Subcutaneous adipose tissue (tissue), 3 donors: ENCODE measurements around a stretch of chr22.

DNA sequence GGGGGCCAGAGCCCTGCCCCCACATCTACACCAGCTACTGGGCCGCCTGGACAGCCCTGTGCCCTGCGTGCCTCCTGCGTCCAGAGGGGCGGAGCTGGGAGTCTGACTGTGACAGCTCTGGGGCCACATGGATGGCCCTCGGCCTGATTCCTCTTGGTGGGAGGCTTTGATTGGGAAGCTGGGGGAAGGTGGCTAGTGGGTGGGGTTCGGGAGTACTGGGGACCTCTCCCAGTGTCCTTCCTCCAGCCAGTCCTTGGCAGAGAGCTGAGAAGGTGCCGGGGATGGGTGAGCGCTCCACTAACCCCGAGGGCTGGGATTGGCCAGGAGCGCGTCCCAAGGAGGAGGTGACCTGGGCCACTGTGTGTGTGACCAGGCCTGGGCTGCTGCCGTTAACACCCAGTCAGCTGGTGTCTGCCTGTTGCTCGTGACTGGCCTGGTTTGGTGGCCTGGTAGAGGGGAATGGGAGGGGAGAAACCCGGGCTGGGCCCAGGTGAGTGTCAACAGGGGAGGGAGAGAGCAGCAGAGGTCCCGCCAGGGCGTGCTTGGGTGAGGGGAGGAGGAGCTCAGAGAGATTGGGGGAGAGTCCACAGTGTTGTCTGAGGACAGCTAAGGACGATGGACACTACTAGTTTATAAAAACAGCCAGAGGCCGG, 29.9 kb upstream of the GRAMD4 start:
- PRO-cap: no peak
- RAMPAGE, long total RNA, 3 experiments: no peak in any of the 3 experiments

DNA sequence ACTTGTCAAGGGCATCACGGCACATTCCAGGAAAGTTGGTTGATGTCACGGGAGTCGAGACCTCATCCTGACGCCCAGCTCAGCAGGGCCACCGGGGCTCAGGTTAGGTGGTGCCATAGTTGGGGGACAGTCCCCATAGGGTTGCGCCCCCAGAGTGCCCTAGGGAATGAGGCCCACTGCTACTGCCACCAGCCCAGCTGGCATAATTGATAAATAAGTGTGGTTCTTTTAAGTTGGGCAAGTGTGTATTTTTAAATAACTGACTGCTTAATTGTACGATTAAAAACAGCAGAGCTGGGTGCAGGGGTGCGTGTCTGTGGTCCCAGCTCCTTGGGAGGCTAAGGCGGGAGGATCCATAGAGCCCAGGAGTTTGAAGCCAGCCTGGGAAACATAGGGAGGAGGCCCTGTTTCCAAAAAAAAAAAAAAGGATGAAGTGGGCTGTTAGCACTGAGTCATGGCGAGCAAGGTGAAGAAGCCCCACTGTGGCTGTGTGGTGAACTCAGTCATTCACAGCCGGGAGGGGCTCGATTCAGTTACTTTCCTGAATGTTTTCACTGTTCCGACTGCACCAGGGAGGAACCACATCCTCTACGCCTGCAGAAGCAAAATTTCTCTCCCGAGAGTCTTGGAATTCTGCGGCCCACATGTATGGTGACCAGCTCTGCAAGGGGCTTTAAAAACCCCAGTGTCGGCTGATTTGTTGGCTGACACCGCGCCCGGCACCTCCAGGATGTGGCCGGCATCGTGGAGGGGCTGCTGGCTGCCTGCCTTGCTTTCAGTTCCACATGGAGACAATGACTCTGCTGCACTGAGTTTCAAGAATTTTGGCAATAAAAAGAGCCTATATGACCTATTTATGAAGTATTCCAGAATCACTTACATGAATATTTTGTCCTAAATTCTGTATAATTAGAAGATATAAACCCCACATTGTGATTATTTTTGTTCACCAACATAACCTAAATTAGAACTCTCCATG, 27.9 kb upstream of the GRAMD4 start:
- PRO-cap: no peak
- RAMPAGE, long total RNA, 3 experiments: no peak in any of the 3 experiments

GRCh38 chr22:46646874-46647292, 26.7 kb downstream of the GRAMD4 start:
- PRO-cap: no peak
- RAMPAGE, long total RNA, 3 experiments: no peak in any of the 3 experiments

- PRO-cap: no peak
- RAMPAGE, long total RNA, 3 experiments: no peak in any of the 3 experiments
These were observed 33.6 kb downstream of the GRAMD4 start for GRCh38 chr22:46653732-46654234.

DNA sequence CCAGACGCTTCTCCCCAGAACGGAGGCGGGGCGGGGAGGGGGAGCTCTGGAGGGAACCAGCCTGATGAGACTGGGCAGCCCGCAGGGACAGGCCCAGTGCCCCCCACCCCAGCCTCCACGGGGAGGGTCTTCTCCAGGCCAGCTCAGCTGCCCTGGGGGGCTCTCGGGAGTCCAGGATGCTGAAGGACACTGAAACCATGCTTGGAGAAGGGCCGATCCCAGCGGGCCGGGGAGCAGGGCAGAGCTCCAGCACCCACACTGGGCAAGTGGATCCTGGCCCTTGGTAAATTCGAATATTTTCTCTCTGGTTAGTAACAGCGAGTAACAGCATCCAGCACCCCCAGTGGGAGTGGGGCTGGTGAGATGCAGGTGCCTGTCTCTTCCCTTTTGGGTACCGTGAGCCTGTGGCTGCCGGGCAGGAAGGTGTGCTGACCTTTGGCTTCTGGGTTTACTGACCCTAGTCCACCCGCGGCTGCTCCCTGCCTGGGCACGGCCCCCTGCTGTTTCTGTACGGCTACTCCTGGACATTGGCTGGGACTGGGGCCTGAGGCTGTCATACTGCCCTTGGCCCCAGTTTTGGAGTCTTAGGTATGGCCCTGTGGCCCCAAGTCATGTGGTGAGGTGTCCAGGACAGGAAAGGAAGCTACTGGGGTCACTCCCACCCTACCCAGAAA, 35.9 kb downstream of the GRAMD4 start:
- PRO-cap: no peak
- RAMPAGE, long total RNA, 3 experiments: no peak in any of the 3 experiments

DNA sequence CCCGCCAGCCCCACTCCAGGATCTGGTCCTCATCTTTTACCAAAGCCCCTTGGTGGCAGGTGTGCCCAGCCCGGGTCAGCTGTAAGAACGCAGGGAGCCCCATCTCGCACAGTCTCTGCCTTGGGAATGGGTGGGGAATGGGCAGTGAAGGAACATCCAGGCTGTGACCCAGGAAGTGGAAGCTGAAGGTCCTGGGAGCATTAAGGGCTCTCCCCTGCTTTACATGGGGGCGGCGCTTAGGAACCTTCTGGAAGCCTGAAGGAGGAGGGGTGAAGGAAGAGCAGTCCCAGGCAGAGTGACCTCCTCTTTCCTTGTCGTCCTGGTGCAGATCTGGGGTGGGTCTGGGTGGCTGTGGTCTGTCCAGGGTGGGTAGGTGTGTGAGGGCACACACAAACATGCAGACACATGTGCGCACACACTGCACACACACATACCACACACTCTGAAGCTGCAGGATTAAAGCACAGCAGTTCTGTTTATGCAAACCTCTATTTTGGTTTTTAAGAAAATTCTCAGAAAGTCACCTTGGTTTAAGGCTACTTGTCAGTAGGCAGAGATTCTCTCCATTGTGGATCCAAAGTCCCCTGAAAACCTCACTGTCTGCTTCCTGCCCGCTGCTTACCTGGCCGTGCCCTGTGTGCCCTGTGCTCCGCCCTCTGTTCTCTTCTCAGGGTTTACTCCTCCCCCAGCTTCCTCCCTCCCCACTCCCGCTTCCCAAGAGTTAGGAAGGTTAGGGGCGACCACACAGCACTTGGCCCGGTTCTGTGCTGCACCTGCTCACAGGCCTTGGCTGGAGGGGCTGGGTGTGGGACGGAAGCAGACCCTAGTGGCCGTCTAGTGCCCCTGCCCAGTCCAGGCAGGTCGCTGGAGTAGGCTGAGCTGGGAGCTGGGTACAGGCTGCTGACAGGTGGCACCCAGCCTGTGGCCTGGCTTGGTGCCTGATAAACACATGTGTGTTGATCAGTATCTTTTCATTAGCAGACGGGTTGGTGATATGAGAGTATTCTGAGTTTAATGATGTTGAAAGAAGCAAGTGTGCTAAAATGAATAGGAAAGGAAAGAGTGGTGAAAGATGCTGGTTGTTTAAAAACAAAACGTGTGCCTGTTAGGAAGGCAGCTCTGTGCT, 40.3 kb downstream of the GRAMD4 start:
- PRO-cap: no peak
- RAMPAGE, long total RNA, 3 experiments: no peak in any of the 3 experiments

DNA sequence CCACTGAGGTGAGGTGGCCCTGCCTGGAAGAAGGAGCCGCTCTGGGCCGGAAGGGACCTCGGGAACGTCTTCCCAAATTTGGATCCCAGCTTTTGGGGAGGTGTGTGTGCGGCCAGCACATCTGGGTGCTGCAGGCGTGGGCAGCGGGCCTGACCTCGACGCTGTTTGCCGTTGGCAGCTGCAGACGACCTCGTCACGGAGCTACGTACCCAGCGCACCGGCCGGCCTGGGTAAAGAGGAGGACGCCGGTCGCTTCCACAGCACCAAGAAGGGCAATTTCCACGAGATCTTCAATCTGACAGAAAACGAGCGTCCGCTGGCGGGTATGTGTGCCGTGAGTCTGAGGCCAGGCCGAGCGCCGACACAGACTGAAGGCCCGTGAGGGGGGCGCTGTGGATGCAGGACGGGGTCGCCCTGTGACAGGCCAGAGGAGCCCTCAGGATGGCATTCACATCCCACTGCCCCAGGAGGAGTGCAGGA, 53.3 kb downstream of the GRAMD4 start:
- PRO-cap: no peak
- RAMPAGE, long total RNA, 3 experiments: no peak in any of the 3 experiments

- PRO-cap: no peak
- RAMPAGE, long total RNA, 3 experiments: no peak in any of the 3 experiments
These were observed 55.8 kb downstream of the CERK start for GRCh38 chr22:46682156-46682736.

GRCh38 chr22:46691576-46692052, 46.4 kb downstream of the CERK start:
- PRO-cap: no peak
- RAMPAGE, long total RNA, 3 experiments: no peak in any of the 3 experiments

DNA sequence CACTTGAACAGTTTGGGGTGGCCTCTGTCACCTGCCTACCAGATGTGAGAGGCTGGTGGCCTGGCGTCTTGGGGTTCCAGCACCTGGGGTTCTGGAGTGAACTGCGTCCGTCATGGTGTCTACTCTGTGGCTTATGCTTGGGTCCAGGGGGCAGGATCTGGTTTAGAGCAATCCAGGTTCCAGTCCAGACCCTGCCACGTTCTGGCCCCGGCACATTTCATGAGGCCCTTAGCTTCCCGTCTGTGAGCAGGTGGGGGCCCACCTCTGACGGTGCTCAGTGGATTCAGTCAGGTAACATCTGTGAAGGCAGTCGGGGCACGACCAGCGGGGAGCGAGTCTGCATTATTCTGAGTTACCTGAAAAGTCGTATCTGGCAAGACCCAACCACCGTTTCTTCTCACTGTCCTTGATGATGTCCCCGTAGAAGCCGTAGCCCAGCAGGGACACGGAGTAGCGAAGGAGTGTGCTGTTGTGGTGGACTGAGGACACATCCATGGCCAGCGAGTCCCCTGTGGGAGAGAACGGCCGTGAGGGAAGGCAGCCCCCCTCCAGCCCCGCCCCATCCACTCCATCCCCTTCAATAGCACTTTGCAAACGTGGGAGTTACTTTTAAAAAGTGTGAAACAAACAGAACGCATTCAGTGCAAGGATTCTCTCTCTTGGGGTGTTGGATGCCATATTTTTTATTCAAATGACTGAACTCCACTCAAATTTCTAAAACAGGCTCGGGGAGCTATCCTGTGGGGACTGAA, 38.9 kb downstream of the CERK start:
- PRO-cap: no peak
- RAMPAGE, long total RNA, 3 experiments: no peak in any of the 3 experiments

DNA sequence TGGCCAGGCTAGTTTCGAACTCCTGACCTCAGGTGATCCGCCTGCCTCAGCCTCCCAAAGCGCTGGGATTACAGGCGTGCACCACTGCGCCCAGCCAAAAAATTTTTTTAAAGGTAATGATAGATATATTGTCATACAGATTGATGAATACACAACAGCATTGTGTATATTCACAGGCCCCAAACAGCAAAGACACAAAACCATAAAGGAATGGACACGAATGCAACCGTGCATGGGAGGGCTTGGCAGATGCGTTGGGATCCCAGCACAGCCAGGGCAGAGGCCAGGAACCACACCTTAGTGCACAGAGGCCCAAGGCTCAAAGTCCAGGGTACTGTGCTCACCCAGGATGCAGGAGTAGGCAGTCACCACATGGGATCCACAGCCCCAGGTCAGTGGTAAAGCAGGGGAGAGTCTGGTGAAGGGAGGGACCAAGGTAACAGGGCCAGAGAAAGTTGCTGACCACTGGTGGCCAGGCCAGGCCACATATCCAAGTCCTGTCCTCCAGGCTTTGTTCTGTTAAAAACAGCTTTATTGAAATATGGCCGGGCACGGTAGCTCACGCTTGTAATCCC, 6.4 kb upstream of the CERK start:
- PRO-cap: no peak
- RAMPAGE, long total RNA, 3 experiments: no peak in any of the 3 experiments

- PRO-cap: no peak
- RAMPAGE, long total RNA, 3 experiments: no peak in any of the 3 experiments
These were observed 8.3 kb downstream of the TBC1D22A start for GRCh38 chr22:46770552-46771253.

DNA sequence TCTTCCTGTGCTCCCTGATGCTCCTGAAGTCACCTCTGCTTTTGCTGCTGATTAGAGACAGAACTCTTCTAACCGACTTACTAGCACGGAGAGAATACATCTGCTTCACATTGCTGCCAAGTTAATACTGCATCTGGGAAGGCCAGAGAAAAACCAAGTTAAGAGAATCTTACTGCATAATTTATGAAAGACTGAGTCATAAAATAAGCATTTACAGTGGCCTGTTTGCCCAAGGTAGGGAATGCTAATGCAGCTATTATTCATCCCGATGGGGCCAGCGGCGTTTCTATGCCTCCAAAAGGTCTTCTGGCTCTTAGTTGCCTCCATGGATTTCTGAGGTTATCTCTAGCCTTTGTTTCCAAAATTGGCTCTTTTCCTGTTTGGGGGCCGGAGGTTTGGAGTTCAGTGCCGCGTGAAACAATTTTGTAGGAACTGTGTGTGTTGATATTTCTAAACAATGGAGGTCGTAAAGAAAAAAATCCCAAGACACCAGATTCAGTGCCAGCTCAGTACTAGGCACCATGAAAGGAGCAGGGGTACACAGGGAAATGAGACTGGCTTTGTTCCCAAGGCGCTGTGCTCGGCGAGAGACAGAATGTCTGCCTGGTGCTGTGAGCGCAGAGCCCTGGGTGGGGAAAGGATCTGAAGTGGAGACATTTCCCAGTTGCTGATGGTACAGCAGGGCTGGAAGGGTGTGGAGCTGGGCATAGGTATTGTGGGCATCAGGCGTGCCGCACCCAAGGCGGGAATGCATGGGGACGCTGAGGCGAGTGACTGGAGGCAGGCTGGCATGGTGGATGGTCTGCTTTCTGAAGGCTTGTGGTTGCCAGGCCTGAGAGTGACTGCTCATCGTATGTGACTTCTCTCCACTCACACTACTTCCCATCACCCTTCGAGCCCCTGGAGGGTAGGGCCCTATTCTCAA, 67.2 kb downstream of the TBC1D22A start:
- PRO-cap: no peak
- RAMPAGE, long total RNA, 3 experiments: no peak in any of the 3 experiments

GRCh38 chr22:46881292-46881710, 118.9 kb downstream of the TBC1D22A start:
- PRO-cap: no peak
- RAMPAGE, long total RNA, 3 experiments: no peak in any of the 3 experiments

DNA sequence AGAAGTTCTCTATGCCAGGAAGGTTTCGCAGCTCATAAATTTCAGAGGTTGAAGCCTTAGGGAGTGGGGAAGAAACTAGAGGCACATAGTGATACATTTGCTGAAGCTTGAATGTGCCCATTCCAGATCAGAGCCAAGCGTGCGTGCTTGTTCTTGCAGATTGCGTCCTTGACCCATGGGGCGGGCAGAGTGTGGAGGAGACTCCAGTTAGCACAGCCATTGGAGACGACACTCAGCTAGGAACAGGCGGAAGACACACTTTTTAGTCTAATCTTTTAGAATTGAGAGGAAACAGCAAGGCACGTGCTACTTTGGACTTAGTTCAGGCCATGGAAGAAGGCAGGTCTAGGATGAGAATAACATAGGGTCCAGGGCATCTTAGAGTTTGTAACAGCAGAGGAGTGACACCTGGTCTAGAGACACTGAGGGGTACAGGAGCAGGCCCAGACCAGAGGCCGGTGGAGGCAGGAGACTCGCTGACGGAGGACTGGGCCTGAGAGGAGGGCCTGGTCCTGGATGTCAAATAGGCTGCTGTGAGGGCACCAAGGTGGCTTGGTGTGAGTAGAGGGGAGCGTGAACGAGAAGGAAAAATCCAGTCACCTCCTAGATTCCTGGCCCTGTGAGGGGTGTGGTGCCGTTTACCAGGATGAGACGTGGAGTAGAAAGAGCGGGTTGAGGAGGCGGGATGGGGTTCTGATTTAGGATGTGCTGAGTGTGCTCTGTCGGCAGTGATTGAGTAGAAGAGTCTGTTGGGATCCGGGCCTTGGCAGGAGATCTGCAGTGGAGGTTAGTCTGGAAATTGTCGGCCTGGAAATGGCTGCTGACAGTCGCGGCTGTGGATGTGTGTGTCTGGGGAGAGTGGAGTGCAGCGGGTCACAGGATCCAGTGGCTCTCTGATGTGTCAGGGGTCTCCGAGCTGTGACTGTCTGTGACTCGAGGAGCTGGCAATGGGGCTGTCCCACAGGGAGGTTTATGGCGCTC, 154.7 kb downstream of the TBC1D22A start:
- PRO-cap: no peak
- RAMPAGE, long total RNA, 3 experiments: start-site peak on the plus strand in 1 of 3 experiments, centred at positions 217 to 445 of the sequence, 6 to 7 reads per replicate

GRCh38 chr22:46940456-46941081, 178.1 kb downstream of the TBC1D22A start:
- PRO-cap: no peak
- RAMPAGE, long total RNA, 3 experiments: no peak in any of the 3 experiments

DNA sequence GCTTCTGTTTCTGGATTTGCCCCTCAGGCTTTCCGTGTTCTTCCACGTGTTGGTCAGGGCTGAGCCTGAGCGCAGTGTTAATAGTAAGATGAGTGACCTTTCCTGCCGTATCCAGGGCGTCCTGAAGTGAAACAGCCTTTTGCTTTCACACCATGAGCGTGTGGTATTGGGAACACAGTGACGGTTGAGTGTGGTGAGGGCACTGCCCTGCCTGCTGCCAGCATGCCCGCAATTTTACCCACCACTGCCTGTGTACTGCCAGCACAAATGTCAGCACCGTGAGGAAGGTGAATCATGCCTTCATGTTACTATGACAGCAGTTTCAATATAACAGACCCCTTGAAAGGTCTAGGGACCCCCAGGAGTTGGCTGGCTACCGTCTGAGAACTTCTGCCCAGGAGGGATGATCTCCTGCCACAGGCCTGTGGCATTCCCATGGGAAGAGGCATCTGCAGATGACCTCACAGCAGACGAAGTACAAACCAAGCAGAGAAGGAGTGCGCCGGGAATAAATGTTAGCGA, 217.1 kb downstream of the TBC1D22A start:
- PRO-cap: no peak
- RAMPAGE, long total RNA, 3 experiments: no peak in any of the 3 experiments

DNA sequence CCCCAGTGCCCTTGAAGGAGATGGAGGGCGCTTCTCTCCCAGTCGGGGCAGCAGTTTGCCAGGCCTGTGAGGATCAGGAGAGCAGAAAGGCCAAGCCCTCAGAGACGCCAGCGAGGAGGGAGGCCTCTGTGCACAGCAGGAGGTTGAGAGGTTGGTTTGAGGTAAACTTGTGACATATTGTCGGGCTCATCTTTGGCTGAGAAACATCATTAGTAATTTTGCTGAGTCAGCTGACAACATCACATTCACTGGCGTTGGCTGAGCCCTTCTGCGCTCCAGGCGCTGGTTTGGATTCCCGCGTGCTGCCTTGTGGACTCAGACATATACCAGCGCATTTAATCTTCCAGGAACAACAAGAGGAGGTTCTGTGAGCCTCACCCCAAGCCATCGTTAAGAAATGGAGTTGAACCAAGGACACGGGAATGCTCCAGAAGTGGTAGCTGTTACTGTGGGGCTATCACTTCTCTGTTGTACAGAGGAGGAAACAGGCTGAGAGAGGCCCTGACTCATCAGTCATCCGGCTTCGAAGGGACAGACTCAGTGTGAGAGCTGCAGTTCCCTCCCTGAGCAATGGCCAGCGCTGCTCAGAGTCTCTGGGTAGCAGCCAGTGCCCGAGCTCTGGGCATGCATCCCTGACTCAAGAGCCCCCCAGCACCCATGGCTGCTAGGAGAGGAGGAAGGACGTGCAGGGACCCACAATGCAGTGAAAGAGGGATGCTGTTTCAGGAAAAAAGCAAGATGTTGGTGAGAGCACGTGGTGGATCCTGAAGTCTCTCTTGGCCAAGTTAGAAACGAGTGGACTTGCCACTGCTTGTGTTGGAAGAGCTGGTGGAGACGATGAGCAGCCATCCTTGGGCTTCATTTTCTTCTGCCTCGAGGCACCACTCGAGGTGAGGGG, 291.3 kb downstream of the TBC1D22A start:
- PRO-cap: no peak
- RAMPAGE, long total RNA, 3 experiments: no peak in any of the 3 experiments

DNA sequence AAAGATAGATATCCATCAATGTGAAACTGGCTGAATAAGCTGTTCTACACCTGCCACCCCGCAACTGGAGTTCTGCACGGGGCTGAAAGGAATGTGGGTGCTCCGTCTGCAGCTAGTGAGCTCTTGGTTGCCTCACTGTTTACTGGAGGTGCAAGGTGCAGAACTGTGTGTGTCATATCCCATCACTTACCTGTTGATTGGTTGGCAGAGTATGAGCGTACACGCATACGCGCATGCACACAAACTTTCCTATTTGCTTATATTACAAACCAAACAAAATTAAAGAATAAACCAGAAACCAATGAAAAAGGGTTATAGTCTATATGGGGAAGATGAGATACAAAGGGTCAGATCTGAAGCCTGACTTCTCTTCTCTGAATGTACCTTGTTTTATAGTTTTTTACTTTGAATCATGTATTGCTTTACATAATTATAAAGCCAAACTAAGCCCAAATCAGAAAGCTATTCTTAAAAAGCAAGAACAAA, 324.5 kb downstream of the TBC1D22A start:
- PRO-cap: no peak
- RAMPAGE, long total RNA, 3 experiments: no peak in any of the 3 experiments

GRCh38 chr22:47136344-47136787, 373.9 kb downstream of the TBC1D22A start:
- PRO-cap: no peak
- RAMPAGE, long total RNA, 3 experiments: no peak in any of the 3 experiments